GM19240 (cell line): Measurements from ENCODE around the genes ACACB, UBE3B and TRPV4.

DNA sequence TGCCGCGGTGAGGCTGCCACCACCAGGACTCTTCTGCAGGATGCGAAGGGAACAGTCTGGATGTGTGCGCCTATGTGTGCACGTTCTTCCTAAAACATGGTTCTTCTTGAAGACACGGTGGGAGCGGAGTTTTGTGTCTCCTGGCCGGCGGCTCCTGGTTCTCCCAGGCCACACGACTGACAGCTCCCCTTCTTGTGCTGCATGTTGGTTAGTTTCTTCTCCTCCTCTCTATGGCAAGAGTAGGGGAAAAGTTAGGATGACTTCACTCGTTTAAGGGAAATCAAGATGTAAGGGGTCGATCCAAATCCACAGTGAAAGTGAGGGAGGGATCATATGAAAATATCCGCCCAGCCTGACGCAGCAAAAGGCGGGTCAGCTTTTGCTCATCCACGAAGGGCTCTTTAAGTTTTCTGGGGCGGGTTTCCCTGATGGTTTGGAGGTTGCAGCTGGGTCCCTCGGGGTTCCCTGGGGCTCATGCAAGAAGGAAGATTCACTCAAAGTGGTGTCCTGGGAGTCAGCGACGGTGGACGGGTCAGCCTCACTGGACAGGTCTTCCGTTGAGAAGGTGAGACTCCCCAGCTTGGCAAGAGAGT lies 56.4 kb upstream of the CORO1C start:
- RRBS = no CpG with 5 or more reads among the region's 22 CpGs

- RRBS = no CpG with 5 or more reads among the region's 25 CpGs
Measured at GRCh38 chr12:108798364-108799312, 58.7 kb downstream of the SSH1 start.

DNA sequence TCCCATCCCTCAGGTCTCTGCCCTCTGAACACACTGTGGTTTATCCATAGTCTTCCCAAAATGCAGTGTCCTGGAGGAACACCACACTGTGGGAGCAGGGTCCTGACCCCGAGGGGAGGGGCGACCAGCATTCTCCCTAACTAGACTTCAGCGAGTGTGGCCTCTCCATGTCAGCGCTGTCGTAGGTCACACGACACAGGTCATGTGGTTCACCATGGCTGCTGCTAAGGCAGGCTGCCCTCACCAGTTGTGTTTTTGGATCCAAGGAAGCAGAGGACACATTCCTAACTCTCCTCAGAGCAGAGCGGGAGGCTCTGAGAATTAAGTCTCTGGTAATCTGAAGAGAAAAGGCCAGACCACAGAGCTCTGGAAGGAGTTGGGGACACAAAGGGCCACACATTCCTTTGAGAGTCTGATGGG lies 50.4 kb downstream of the SSH1 start:
- RRBS = no CpG with 5 or more reads among the region's 7 CpGs

DNA sequence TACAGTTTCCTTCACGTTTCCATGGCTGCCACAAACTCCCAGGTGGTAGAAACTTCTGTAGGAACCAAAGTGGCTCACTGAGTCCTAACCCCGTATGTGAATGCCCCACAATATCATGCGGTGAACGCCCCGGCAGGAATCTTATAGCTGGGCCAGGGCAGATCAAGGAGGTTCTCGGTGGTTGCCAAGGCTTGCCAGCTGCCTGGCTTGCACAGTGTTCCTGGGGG lies 54.6 kb downstream of the SVOP start:
- RRBS = no CpG with 5 or more reads among the region's 6 CpGs

GRCh38 chr12:109085680-109086379 lies 7.4 kb downstream of the ALKBH2 start:
- RRBS = no CpG with 5 or more reads among the region's 15 CpGs

- RRBS = no CpG with 5 or more reads among the region's 5 CpGs
Measured at GRCh38 chr12:109098823-109099073, 1.4 kb downstream of the UNG start.

DNA sequence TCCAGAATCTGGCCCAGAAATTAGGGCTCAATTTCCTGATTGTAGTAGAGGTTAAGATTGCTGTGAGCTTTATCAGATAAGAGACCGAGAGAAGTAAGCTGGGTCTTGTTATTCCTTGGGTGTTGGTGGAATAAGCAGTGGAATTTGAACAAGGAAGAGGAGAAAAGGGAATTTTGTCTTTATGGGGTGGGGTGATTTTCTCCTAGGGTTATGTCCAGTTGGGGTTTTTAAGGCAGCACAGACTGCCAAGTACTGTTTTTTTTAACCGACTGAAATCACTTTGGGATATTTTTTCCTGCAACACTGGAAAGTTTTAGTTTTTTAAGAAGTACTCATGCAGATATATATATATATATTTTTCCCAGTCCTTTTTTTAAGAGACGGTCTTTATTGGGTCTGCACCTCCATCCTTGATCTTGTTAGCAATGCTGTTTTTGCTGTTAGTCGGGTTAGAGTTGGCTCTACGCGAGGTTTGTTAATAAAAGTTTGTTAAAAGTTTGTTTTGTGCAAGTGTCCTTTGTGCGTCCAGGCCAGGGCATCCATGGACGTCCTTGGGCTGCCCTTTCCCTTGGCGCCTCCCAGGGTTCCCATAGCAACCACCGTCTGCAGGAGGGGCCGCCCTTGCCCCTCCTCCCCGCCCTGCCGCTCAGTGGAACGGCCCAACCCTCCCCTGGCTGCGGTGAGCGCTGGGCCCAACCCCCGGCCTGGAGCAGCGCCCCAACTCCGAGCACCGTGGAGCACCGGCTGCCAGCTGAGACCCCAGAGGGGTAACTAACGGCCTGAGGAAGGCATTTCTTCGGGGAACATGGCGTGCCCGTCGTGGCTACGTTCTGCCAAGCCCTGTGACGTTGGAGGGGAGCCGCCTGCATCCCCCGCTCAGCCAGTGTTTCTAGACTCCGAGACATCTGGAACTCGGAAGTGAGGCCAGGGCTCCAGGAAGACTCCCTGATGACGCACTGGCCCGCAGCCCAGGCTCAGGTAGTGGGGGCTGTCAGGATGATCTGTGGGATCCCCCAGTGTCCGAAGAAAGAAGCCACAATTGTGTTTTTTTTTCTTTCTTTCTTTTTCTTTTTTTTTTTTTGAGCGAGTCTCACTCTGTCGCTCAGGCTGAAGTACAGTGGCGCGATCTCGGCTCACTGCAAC lies 5.5 kb upstream of the ACACB start:
- RRBS = 14% methylated on average over 5 of the region's 40 CpGs

DNA sequence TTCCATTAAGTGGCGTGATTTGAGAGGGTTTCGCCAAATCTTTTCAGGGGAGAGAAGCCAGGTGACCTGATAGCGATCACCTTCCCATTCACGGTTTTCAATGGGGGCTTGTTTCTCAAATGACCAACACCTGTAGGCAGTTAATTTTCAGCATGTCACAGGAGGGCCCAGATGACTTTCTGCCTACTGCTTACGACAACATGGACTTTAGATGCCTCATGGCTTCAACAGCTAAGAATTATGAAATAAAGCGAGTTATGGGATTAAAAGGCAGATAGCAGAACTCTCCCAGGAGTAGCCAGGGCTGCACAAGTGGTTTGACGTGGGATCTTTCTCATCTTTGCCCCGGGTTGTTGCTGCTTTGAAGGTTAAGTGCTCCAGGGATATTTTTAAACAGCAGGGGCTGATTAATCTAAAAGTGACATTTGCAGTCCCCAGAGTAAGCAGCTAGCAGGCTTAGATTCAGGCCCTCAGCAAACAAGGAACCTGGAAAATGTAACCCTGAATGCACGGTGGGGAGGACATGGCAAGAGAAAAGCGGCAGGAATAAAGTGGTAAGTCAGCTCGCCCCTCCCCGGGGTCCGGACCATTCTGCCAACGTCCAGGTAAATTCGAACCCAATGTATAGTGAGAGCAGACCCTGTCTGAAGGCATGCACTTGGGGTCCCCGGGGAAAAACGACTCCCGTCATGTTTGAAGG lies at the start of gene ACACB:
ACACB (plus strand) TSS at position 437 of the 700 bp plus-strand sequence.
- RRBS = 86% methylated on average over 4 of the region's 18 CpGs

DNA sequence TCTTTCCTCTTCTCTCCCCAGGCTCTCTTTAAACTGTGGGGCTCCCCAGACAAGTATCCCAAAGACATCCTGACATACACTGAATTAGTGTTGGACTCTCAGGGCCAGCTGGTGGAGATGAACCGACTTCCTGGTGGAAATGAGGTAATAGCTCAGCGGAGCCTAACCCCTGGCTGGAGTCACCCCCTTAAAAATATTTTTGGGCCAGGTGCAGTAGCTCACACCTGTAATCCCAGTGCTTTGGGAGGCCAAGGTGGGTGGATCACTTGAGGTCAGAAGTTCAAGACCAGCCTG lies 63.5 kb downstream of the FOXN4 start:
- RRBS = no CpG with 5 or more reads among the region's 2 CpGs

- RRBS = no CpG with 5 or more reads among the region's 27 CpGs
Measured at GRCh38 chr12:109359076-109359791, 11.5 kb downstream of the MYO1H start.

DNA sequence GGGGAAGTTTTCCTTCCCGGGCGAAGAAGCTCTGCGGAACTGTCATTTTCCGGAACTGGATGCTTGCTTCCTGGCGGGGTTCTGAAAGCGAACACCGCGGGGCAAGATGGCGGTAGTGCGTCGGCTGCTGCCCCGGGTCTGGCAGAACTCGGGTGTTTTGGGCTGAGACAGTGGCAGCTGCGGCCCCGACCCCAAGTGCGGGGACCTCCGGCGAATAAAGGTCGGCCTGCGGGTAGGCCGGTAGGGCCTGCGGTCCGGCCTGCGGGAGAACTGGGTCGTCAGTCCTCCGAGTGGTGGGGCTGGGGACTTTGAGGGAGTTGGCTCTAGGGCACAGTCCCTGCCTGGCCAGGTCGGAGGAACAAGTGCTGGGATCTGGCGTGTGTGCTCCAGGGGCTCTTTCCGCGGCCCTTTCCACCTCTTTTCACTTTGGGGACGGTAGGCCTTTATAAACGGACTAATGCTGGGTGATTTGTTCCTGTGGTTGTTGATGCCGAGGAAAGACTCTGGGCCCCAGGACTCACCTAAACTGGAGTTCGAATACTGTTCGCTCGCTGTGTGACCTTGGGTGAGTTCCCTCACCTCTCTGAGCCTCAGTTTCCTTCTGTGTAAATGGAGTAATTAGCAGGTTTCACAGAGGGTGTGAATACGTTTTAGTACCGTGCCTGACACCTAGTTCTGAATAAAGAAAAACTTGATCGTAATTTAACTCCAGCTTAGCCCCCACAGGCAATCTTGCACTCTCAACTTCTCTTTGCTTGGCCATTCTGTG lies at the start of gene UBE3B:
UBE3B (plus strand) TSS at position 90 of the 769 bp plus-strand sequence.
- RRBS = 3% methylated on average over 12 of the region's 39 CpGs

GRCh38 chr12:109529772-109530341 lies 43.4 kb downstream of the MMAB start:
- RRBS = no CpG with 5 or more reads among the region's 10 CpGs

GRCh38 chr12:109534288-109534825 lies 38.9 kb downstream of the MMAB start:
- RRBS = 100% methylated on average over 2 of the region's 19 CpGs

DNA sequence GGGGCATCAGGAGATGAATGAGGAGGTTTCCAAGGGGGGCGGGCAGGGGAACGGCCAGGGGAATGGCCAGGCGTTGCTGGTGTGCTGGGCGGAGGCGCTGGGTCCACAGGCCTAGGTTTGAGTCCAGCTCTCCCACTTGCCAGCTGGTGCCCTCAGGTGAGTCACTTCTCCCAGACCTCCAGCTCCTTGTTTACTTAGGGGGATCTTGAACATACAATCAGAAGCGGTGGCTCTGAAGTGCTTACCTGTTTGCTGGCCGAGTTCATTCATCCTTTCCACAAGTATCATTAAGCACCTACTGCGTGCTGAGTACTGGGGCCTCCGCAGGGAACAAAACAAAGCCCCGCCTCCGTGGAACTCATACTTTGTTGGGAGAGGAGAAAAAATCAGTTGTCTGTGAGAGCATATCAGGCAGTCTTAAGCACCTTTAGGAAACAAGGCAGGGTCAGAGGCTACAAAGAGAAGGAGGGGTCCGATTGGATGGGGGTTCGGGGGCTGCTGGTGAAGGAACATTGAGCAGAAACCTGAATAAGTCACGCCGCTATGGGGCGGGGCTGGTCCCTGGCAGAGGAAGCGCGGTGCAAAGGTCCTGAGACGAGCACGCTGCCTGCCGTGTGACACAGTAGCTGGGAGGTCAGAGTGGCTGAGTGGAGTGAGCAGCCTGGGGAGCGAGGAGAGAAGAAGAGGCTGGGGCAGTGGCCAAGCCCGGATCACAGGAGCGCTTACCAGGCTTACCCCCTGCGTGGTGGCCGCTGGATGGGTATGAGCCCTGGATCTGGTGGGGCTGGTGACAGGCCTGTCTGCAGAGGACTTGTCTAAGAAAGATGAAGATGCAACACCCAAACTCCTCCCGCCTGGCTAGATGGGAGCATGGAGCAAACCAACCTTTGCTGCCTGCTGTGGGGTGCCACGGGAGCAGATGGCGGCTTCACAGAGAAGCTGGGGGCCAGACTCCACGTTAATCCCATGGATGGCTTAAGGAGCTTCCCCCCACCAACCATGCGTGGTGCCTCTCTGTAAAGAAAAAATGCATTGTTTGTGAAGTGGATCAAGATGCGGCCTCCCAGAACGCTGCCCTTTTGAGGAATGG lies 15.2 kb downstream of the MVK start:
- RRBS = no CpG with 5 or more reads among the region's 33 CpGs

- RRBS = no CpG with 5 or more reads among the region's 34 CpGs
Measured at GRCh38 chr12:109597423-109598340, 24.1 kb downstream of the MVK start.

- RRBS = no CpG with 5 or more reads among the region's 21 CpGs
Measured at GRCh38 chr12:109715158-109715778, 1.6 kb downstream of the FAM222A start.

DNA sequence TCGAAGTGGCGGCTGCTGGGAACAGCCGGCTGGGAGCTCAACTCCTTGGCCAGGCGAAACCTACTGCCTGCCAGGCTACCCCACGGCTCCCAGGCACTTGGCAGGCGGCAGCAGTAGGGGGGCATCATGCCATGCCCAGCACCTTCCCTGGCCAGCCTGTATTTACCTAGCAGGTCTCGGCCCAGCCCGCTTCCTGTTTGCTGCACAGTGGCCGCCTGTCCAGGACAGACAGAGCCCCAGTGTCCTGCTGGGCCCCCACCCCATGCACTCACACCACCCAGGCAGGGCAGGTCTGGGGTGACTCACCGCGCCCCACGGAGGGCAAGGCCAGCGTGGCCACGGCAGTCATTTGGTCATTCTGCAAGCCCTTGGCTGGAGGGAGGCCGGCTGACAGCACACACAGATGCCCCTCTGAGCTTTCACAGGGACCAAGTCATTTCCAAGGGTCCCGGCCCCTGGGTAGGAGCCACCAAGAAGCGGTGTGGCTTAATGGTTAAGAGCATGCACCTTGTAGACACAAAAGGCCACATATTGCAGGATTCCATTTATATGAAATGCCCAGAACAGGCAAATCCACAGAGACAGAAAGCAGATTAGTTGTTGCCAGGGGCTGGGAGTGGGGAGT lies 10.0 kb downstream of the TRPV4 start:
- RRBS = 44% methylated on average over 2 of the region's 17 CpGs

DNA sequence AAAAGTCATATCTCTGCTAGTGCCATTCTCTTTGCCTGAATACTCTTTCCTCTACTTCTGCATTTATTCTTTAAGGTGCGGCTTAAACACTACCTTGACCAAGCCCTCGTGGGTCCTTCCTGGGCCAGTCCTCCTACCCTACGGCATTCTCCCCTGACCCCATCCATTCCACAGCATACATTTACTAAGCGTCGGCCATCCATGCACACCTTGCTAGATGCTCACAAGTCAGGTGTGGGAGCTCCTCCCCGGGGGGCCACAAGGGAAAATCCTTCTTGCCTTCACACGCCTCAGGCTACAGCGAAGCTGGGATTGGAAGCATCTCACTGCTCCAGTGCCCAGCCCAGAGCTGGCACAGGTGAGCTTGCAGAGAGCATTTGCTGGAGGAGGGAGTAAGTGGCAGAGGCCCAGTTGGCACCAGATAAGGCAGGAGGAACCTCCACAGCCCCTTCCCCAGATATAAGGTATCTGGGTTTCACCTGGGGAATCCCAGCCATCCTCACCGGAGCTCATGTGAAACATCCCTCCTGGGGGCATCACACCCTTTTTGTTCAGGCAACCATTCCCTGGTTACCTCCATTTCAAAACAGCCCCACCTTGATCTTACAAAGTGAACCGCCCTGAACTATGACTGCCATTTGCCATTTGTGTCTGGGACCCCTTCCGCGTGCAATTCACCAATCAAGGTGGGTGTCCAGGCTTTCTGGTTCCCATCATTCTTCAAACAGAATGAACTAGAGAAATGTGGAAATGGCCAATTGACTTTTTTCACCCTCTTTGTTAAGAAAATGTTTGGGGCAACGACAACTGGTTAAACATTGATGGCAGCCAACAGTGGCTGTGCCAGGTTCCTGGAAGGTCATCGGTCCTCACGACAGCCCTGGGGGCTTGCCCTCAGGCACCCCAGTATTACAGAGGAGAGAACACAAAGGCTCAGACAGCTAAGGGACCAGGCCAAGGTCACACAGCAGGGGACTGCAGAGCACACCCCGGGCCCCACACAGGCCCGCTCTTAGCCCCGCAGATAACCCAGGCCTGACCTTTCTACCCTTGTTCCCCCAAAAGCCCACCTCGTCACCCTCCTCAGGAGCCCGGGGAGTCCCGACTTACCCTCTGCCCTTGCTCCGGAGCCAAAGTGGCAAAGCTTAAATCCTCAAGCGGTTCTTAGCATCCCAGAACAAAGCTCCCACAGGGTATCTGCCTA lies 1.6 kb downstream of the TRPV4 start:
- RRBS = 79% methylated on average over 5 of the region's 23 CpGs

DNA sequence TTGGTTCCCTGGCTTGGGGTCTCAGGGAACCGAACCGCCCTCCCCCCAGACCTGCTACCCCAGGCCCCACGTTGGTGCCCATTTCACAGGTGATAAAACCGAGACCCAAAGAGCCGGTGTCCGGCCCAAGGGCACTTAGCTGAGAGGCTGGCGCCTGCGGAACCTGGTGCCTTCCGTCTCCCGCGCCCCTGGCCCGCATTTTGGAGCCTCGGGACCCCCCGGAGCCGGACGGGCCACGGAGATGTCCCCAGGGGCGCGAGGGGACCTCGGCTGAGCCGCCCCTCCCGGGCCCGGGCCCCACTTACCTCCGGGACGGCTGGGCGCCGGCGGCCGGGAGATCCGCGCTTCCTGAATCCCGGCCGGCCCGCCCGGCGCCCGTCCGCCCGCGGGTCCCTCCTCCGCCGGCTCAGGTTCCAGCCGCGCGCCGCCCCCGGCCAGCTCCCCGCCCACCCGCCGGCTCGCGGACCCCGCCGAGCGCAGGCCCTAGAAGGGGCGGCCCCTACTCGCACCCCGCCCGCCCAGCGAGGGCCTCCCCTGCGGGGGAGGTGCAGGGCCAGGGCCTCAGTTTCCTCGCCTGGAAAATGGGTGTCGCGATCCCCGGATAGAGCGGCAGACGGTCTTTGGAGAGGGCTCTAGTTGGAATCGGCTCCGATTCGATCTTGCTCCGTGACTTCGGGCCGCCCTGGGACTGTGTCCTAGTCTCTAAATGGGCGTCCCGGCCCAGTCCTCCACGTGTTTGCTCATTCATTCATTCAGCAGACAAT lies at the start of gene TRPV4:
TRPV4 (minus strand) TSS at position 354 of the 764 bp plus-strand sequence.
- RRBS = 13% methylated on average over 14 of the region's 76 CpGs

DNA sequence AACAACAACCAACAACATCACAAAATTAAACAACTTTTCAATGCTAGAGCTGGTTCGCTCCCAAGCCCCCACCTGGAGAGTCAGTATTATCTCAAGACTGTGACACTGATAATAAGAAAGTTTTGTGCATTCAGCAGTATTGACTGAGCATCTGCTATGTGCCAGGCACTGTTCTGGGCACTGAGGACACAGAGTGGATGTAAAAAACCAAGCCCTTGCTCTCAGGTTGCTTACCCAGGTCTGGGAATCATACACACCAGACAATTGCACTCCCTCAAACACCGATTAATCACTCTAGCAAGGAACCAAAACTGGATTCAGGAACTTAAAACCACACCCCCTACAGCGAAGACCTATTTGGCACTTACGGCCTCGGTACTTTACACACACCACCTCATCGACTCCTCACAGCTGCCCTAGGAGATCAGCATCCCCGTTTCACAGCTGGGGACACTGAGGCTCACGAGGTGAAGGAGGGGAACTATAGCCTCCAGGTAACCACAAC lies 1.7 kb downstream of the GLTP start:
- RRBS = no CpG with 5 or more reads among the region's 8 CpGs